Mammary microvascular endothelial cell (primary cell): ENCODE measurements around the genes FAM83G, B9D1, AKAP10 and LGALS9B.

GRCh38 chr17:19004629-19005084 lies at the start of gene FAM83G:
TSS of gene FAM83G (minus strand) at chr17:19004764.
- RAMPAGE, long total RNA = no peak

DNA sequence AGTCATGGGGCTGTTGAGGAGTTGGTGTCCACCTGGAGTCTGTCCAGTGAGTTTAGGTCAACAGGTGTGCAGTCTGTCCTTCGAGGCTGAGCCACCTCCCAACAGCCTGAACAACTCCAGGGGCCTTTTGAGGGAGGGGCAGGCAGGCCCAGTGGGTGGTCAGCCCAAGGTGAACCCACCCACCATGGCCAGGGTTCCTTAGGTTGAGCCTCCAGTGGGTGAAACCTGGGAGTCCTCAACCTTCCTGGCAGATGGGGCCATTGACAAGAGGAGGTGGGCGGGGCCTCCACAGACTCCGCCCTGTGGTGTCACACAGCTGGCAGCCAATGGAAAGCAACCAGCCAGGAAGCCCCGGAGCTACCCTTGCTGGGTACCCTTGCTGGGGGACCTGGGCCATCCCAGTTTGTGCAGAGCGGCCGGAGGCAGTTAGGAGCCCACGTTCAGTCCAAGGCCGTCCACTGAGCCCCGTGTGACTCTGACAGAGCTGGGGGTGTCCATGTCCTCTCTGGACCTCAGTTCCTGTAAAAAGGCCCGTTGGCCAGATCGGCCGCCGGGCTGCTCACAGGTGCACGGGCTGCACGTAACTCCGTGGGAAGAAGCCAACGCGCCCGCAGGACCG lies 16.9 kb upstream of the FAM83G start:
- RAMPAGE, long total RNA = no peak

- RAMPAGE, long total RNA = no peak
Measured at GRCh38 chr17:19062123-19062738, 15.5 kb upstream of the GRAP start.

GRCh38 chr17:19249282-19249643 lies 12.1 kb downstream of the EPN2 start:
- RAMPAGE, long total RNA = no peak

DNA sequence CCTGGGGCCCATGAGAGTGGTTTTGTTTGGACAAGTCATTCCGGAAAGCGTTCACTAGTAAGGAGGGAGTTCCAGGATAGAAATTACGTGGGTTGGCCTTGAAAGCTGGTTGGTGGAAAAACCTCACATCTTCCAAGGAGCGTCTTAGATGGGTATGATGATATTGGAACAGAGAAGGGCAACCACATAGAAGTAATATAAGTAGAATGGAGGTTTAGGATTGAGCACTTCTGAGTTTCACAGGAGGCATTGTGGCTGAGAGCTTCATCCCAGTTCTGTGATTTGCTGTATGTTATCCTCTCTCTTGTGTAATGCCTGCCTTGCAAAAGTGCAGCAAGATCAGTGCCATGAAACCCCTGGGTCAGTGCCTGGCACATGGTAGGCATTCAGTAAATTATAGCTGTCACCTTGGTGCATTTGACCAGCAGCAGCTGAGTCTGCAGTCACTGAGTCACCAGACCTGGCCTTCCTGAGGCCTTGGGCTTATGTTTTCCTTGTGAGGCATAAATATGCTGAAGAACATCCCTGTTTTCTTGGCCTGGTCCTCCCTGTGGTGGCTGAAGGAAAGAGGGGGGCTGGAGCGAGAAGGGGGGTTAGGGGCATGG lies 26.3 kb downstream of the EPN2 start:
- RAMPAGE, long total RNA = no peak

GRCh38 chr17:19303999-19304668 lies 58.4 kb downstream of the B9D1 start:
- RAMPAGE, long total RNA = no peak

- RAMPAGE, long total RNA = start-site peak on the minus strand at chr17:19362708-19362717, 53 and 50 reads in 2 replicates
Measured at GRCh38 chr17:19362061-19363299, at the start of gene B9D1. TSS of gene B9D1 (minus strand) at chr17:19362723.

GRCh38 chr17:19647852-19648690 lies 480 bp upstream of the ALDH3A2 start:
- RAMPAGE, long total RNA = no peak

DNA sequence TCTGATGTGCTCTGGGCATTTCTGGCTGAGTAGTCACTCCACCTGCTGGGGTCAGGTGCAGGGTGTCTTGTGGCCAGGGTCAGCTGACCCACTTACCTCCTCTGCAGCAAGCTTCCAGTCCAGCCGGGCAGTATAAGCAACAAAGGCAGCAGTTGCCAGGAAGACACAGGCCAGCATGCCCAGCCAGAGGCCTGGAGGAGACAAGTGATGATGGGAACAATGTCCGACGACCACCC lies 32.6 kb downstream of the ALDH3A2 start:
- RAMPAGE, long total RNA = no peak

GRCh38 chr17:19730840-19731456 lies 14.6 kb upstream of the SLC47A2 start:
- RAMPAGE, long total RNA = no peak

DNA sequence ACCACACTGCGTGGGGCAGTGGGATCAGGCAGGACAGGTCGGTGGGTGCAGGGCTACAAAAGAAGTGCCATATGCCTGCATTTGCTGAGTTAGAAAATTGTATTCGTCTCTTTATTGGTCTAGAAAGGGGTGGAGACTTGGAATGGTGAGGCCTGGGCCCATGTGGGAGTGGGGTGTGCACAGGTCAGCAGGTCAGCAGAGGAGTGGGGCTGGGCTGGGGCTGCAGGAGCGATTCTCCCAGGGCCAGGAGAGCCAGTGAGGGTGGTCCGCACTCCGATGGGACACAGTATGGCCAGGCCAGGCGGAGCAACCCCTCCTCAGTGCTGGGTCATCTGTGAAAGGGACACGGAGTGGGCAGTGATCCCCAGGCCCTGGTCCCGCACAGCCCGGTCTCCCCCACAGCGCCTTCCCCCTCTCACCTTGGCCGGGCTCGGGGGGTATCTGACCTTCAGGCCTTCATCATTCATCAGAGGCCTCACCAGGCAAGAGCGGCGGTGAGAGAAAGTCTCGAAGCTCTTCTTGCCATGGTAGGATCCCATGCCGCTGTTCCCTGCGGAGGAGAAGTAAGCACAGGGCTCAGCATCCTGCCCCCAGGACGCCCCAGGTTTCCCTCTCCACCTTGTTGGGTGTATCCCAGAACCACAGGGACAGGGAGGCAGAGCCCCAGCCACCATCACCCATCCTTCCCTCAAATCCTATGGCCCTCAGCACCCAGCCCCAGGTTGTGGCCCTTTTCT lies 10.0 kb downstream of the ALDH3A1 start:
- RAMPAGE, long total RNA = no peak

DNA sequence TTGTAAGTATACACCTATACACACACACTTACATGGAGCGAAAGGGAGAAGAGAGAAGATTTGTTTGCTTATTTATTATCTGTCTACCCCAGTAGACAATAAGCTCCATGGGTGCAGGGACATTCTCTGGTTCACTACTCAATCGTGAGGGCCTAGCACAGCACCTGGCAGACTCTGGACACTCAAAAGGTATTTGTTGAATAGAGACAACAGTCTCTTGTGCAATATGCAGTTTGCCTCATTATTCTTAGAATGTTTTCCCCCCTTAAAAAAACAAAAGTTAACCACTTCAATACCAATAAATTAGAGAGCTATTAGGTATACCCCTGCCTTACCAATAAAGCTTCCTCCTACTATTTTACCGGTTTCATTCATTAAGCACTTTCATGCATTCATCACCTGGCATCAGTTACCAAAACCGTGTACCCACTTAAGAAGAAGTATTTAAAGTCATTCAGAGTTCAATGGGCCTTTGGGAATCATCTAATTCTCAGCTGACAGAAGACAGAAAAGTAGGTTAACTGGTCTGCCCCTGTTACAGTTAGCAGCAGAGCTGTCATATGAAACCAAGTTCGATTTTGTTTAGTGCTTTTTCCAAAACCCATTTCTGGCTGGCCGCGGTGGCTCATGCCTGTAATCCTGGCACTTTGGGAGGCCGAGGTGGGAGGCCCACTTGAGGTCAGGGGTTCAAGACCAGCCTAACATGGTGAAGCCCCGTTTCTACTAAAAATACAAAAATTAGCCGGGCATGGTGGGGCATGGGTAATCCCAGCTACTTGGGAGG lies 1.8 kb downstream of the AKAP10 start:
- RAMPAGE, long total RNA = no peak

GRCh38 chr17:19977510-19978123 lies at the start of gene AKAP10:
TSS of gene AKAP10 (minus strand) at chr17:19977828.
- RAMPAGE, long total RNA = no peak

- RAMPAGE, long total RNA = no peak
Measured at GRCh38 chr17:20216225-20216601, 207.1 kb downstream of the SPECC1 start.

DNA sequence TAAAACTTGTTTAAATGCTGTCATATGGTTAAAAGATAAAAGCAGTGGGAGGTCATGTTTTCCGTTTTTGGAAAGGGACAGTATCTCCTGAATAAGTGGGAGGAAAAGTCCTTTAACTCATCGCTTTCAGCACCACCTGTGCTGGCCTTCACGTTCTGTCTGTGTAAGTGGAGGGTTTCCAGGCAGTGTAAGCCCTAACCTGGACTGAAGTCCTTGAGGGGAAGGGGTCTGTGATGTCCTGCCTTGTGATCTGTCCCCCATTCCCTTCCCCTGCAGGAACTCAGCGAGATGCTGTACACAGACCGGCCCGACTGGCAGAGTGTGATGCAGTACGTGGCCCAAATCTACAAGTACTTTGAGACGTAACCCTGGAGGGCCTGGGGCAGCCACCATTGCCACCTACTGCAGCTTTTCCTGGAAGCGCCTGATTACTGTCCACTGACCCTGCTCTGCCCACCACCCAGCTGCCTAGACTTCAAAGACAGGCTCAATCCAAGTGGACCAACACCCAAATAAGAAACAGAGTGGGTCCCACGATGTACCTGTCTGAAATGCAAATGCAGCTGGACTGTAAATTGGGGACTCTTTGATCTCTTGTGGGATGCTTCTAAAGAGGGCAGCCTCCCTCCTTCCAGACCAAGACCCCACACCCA lies 153.5 kb downstream of the LGALS9B start:
- RAMPAGE, long total RNA = no peak

DNA sequence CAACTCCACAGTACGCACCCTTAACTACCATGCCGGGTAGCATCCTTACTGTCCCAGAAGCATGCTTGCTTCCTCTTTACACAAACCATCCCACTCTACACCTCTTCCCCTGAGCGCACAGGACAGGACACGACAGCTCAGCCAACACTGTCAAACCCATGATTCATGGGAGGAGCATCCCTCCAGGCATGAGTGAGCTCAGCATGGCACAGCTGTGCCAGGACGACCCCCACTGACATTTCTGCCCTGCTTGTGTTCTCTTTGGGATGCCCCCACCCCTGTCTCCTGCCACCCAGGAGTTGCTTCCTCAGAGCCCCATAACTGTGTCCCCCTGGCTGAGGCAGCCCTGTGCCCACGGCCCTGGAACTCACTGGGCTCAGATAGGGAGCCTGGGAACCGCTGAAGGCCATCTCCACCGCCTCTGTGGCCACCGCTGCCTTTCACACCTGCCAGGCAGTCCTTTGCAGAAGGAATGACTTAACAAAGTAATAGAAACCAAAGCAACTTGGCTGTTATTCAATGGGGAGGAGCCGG lies at the start of gene LGALS9B:
Gene LGALS9B, minus strand, starts transcription at position 479 of the 534 bp plus-strand sequence.
- RAMPAGE, long total RNA = no peak

- RAMPAGE, long total RNA = no peak
Measured at GRCh38 chr17:20531106-20531389, 48.5 kb upstream of the CDRT15L2 start.

- RAMPAGE, long total RNA = no peak
Measured at GRCh38 chr17:20852023-20853248, 190.4 kb downstream of the USP22 start.

DNA sequence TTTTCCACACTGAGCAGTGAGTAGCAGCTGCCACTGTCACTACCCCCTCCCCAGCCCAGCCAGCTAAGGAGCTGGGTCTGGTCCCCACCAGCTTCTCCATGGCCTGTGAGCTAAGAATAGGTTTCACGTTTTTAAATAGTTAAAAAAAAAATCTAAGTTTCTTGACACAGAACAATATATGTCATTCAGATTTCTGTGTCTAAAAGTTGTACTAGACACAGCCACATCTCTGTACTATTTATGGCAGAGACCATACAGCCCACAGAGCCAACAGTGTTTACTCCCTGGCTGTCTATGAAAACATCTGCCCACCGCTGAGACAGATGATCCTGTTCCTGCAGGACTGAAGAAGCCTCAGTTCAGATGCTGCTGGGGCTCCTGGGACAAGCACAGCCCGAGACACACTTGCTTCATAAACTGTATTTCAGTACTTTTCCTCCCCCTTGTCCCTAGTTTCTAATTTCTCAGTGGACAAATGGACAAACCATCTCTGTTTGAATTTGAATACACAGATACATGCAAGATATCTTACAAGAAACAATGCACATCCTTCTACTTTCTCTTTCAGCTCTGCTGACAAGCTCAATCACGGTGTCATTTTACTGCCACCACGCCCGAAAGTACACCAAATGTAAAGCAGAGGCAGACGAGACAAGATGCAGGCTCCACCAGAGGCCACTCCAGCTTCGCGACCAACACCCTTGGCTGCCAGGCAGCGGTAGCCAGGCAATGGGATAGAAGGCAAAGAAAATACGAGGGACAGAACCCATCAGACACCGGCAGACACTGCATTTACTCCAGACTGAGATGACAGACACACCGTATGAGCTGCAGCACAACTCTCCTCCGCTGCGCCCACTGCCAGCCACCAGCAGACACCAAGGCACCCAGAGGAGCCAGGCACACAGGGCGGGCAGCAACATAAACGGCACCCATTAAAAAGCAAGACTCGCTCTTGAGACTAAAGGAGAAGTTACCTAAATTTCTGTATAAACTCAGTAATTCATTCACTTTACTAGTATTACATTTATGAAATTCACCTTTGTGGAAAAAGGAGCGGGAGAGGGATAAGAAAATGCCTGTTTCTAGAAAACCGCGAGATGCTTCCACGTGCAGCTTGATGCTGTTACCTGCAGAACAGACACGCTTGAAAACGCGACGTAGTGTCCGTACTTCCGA lies 41.1 kb downstream of the USP22 start:
- RAMPAGE, long total RNA = no peak

- RAMPAGE, long total RNA = no peak
Measured at GRCh38 chr17:21043865-21044478, 1.2 kb upstream of the USP22 start.